Upper lobe of left lung (tissue), 5 donors: ENCODE measurements around a stretch of chr17.

DNA sequence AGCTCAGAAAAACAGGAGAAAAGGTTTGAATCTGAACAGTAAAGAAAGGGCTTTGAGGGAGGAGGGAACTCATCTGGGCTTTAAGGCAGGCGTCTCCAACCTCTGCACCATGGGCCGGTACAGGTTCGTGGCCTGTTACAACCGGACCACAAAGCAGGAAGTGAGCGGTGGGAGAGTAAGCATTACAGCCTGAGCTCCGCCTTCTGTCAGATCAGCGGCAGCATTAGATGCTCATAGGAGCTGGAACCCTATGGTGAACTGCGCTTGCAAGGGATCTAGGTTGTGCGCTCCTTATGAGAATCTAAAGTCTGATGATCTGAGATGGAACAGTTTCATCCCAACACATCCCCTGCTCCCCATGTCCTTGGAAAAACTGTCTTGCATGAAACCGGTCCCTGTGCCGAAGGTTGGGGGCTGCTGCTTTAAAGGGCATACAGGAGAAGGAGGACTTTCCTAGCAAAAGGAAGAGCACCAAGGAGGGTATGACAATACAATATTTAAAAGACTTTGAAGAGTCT, 62.7 kb downstream of the SMURF2 start:
- PRO-cap, 2 experiments: no peak in any of the 2 experiments
- RAMPAGE, long total RNA, 4 experiments: no peak in any of the 4 experiments

DNA sequence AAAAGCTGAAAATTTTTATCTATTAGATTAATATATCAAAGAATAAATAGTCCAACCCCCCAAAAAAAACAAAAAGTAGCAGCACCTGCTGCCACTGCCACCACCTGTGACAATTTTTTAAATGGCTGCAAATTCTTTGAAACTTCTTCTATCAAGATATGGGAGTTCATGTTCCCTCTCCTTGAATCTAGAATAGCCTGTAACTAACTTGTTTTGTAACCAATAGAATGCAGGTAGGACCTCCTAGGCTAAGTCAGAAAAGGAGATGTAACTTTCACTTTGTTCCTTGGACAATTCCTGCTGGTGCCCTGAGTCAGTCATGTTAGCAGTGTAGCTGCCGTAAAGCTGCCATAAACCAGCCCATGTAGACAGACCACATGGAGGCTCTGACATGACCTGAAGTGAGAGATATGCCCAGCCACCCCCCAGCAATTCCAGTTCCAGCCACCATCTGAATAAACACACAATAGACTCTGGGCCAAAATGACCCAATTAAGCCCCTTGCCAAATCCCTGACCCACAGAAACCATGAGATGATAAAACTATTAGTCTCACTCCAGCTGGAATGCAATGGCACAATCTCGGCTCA, 20.7 kb downstream of the SMURF2 start:
- PRO-cap, 2 experiments: no peak in any of the 2 experiments
- RAMPAGE, long total RNA, 4 experiments: no peak in any of the 4 experiments

DNA sequence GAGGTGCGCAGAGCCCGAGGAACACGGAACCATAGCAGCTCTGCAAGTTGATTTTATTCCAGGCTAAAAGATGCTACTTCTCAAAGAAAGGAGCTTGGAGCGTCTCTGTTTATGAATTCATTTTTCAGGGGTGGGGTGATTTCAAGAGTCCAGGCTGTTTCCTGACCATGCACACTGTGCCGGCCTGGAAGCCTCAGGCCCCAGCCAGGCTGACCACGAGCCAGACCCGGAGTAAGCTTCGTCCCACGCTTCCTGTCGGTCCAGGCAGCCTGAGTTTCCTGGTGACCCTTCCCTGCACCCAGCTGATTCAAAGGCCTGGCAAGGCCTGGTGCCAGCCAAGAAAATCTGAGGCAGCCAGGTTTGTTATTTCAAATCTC, 62.1 kb upstream of the SMURF2 start:
- PRO-cap, 2 experiments: no peak in any of the 2 experiments
- RAMPAGE, long total RNA, 4 experiments: no peak in any of the 4 experiments

DNA sequence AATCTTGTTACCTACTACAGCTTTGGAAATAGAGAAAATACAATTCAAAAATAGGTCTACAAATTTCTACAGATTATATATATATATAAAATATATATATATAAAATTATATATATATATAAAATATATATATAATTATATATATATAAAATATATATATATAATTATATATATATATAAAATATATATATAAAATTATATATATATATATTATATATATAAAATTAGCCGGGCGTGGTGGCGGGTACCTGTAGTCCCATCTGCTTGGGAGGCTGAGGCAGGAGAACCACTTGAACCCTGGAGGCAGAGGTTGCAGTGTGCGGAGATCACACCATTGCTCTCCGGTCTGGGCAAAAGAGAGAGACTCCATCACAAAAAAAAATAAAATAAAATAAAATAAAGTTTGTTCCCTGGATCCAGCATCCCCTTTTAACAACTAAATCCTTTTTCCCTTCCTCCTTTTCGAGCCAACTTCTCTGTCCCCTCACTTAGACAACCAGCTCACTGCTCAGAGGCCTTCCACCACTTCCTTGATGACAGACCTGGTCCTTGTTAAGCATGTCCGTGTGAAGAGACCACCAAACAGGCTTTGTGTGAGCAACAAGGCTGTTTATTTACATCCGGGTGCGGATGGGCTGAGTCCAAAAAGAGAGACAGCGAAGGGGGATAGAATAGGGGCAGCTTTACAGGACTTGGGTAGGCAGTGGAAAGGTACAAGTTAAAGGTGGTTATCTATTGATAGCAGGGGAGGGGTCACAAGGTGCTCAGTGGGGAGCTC, 102.3 kb upstream of the SMURF2 start:
- PRO-cap, 2 experiments: no peak in any of the 2 experiments
- RAMPAGE, long total RNA, 4 experiments: no peak in any of the 4 experiments

- PRO-cap, 2 experiments: no peak in any of the 2 experiments
- RAMPAGE, long total RNA, 4 experiments: no peak in any of the 4 experiments
These were observed 115.7 kb upstream of the SMURF2 start for GRCh38 chr17:64777754-64778290.

GRCh38 chr17:64965076-64965704, 45.9 kb upstream of the LRRC37A3 start:
- PRO-cap, 2 experiments: no peak in any of the 2 experiments
- RAMPAGE, long total RNA, 4 experiments: no peak in any of the 4 experiments

DNA sequence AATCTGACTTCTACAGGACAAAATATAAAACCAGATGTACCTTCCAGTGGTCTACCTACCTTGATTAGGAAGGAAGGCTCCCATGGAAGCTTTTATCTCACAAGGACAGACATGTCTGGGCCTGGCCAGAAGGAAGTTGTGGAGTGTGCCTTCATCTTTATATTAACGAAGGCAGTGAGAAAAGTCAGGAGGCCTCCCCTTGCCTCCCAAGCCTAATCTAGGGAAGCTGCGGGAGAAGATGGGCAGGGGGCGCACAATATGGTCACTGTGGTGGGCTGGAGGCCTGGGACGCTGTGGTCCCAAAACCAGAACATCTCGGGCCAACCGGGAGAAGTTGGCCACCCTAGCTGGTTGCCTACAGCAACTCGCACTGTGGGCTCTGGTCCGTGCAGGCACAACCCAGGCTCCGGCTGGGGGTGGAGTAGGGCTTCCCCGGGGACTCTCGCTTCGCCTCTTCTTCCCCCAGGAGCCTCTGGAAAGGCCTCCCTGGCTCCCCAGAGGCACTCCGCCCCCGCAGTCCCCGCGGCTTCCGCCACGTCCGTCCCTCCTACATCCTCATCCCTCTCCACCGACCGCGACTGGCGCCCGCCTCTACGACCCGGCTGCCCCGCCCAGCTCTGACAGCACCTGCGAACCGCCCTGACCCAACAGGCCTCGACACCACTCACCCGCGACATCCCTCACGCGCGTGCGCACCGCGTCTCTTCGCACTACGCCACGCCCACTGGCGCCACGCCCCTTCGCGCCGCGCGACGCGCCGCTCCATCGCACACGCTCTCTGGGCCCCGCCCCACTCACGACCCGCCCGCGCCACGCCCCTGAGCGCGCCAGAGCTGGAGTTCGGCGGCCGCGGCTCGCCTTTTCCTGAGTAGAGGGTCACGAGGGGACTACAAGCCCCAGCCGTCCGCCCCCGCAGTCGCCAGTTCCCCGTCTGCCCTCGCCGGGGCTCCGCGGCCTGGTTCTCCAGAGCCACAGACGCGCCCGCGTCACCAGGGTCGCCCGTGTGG, 55.9 kb upstream of the LRRC37A3 start:
- PRO-cap, 2 experiments: peak in 2 of 2 experiments; most common plus-strand start position 830 of the sequence (in 1); most common minus-strand start position 567 of the sequence (in 1)
- RAMPAGE, long total RNA, 4 experiments: start-site peak on the plus strand in 1 of 4 experiments, centred at position 807 of the sequence, 6 reads per replicate; start-site peak on the minus strand in 3 of 4 experiments, centred at positions 566 to 698 of the sequence, 6 to 104 reads per replicate

DNA sequence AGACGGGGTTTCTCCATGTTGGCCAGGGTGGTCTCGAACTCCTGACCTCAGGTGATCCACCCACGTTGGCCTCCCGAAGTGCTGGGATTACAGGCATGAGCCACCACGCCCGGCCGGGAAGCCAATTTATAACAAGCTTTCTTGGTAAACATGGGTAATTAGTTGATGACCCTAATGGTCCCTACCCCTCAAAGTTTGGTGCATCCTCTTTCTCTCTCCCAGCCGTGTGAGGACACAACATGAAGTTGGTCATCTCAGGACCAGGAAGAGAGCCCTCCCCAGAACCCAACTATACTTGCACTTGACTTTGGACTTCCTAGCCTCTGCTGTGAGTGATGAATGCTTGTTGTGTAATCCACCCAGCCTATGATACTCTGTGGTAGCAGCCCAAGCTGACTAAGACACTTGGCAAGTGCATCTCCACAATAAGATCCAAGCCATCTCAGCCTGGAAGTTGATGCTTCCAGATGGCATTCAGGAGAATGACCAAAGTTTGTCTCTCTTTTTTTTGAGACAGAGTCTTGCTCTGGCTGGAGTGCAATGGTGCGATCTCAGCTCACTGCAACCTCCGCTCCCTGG, 65.6 kb downstream of the GNA13 start:
- PRO-cap, 2 experiments: peak in 1 of 2 experiments; most common minus-strand start position 297 of the sequence (in 1)
- RAMPAGE, long total RNA, 4 experiments: no peak in any of the 4 experiments

- PRO-cap, 2 experiments: no peak in any of the 2 experiments
- RAMPAGE, long total RNA, 4 experiments: start-site peak on the minus strand in 2 of 4 experiments, at chr17:65039426-65039747 at its widest, 10 to 22 reads per replicate
These were observed 17.3 kb downstream of the GNA13 start for GRCh38 chr17:65038888-65040045.

DNA sequence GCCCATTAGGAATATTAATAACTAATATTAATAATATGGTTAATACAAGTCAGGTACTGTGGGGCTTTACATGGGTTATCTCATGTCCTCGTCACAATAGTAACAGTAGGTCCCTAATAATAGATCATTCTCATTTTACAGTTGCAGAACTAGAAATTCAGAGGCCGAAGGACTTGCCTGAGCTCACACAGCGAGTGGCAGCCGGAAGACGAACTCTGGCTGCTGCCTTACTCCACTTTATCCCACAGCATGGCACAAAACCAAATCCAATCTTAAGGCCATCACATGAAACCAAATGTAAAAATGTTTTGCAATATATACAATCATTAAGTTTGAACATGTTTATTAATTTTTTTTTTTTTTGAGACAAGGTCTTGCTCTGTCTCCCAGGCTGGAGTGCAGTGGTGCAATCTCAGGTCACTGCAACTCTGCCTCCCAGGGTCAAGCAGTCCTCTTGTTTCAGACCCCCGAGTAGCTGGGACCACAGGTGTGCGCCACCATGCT, 13.5 kb downstream of the GNA13 start:
- PRO-cap, 2 experiments: no peak in any of the 2 experiments
- RAMPAGE, long total RNA, 4 experiments: no peak in any of the 4 experiments

- PRO-cap, 2 experiments: no peak in any of the 2 experiments
- RAMPAGE, long total RNA, 4 experiments: no peak in any of the 4 experiments
These were observed 9.4 kb upstream of the GNA13 start for GRCh38 chr17:65066080-65066283.

GRCh38 chr17:65072966-65073200, 16.3 kb upstream of the GNA13 start:
- PRO-cap, 2 experiments: no peak in any of the 2 experiments
- RAMPAGE, long total RNA, 4 experiments: no peak in any of the 4 experiments

DNA sequence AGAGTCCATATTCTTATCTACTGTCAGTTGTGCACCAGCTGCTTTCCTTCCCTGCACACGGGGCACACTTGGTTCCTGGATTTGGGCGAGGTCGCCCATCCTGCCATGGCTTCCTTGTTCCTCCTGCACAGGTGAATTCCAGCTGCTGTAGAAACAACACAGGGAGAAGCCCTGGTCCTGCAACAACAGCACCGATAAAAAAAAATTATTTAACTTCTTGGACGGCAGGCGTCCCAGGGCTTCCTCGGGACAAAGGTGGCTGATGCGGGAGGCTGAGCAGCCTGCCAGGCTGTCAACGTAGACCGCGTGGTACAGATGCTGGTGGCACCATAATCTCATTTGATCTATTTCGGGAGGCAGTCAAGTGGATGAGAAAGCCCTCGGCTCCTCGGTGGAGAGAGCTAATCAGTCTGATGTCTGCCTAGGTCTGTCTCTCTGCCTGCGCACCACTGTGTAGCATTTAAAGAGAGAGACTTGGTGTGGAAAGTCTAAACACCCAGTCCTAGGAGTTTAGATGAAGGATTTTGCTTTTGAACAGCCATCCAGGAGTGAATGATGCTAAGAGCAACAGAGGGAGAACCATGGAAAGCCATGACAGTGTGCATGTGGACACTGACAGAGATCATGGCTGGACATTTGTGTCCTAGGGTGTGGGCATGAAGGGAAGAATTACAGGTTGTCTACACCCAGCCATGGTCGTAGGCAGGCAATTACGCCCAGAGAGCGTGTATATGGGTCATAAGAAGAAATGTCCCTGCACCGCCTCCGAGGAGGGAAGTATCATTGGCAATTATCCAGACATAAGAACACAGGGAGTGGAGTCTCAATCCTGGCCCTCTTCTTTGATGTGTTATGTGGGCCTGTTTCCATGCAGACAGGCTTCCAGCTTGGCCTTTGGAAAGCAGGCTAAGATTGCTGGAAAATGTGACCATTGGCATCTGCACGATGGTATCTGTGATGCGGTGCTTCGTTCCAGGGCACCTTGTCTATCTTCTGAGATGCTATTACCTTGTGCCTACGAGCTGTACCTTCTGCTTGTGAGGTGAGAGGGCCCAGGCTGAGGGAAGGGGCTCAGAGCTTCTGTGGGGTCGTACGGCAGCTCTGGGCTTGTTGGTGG, 19.5 kb downstream of the RGS9 start:
- PRO-cap, 2 experiments: no peak in any of the 2 experiments
- RAMPAGE, long total RNA, 4 experiments: no peak in any of the 4 experiments

- PRO-cap, 2 experiments: no peak in any of the 2 experiments
- RAMPAGE, long total RNA, 4 experiments: no peak in any of the 4 experiments
These were observed 46.8 kb downstream of the RGS9 start for GRCh38 chr17:65183976-65184383.

GRCh38 chr17:65374828-65375297, 186.6 kb downstream of the AXIN2 start:
- PRO-cap, 2 experiments: no peak in any of the 2 experiments
- RAMPAGE, long total RNA, 4 experiments: no peak in any of the 4 experiments

DNA sequence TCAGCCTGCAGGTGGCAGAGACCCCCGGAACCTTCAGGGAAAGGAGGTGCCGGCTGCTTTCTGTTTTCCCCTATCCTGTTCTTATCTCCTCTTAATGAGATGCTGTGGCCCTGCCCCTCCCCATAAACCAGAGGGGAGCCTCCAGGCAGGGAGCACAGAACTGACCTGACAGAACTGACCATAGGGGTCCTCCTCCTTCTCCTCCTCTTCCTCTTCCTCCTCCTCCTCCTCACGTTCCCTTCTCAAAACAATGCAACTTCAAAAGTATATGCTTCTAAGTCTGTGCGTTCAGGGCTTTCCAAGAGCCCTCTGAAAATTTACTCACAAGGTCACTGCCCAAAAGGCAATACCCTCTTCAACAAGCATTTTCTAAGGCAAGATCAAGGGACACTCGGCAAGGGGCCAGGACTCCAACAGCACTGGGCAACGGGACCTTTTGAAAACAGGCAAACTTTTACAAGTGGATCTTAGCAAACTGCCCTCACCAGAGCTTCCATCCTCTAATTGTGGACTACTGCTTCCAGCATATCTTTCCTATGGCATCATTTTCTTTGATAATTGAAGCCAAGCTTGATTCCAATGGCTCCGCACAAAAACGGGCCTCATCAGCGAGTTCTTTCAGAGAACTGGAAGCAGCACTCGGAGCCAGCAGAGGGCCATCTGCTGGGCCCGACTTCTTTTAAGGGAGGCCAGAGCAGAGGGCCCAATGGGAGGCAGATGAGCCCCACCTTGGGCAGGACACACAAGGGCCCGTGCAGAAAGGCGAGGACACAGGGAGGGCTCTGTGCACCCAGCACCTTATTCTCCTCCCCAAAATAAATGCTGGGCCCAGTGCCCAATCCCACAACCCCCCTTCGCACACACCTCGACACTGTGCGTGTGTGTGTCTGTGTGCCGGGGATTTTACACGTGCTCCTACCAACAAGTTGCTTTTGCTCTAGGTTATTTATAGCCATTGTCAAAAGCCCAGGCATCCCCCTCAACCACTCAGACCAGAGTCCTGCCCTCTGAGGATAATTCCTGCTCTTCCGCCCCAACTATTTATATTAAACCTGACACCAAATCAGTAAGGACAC, 7.1 kb downstream of the AXIN2 start:
- PRO-cap, 2 experiments: no peak in any of the 2 experiments
- RAMPAGE, long total RNA, 4 experiments: start-site peak on the minus strand in 1 of 4 experiments, centred at positions 313 to 510 of the sequence, 5 to 6 reads per replicate

DNA sequence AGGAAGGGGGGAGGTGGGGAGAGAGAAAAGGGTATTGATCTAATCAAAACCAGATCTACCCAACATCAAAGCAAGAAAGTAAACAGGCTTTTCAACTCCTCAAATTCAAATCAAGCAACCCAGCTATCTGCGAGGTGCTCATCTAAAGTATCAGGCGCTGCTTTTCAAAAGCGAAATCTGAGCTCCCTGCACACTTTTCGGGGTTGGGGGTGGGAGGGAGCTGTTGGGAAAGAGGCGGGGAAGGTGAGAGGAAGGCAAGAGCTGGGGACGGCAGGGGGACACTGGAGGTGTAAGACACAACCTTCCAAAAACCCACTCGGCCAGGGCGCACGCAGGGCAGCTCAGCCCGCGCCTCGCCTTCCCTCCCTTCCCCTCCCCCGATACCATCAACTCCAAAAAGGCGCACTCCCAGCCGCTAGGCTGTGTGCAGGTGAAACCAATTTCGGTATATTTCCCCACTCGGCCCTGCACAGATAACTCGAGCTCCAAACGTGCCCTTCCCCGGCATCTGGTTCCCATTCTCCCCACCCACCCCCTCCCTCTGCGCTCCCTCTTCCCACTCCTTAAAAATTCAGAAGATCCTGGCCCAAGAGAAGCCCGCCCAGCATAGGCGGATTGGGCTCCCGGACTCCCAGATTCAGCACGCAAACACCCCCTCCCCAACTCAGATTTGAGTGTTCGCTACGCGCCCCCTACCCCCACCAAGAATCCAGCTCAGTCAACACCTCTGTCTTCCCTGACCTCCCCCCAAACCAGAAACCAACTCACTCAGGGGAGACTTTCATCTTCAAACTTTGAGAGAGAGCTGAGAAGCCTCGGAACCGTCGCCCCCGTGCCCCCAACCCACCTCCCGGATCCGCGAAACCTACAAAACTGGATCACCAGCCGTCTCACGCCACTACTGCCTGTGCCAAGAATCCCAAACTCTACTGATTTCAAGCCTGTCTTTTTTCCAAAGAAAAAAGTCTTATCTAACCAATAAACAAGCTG, 2.4 kb downstream of the AXIN2 start:
- PRO-cap, 2 experiments: no peak in any of the 2 experiments
- RAMPAGE, long total RNA, 4 experiments: no peak in any of the 4 experiments

DNA sequence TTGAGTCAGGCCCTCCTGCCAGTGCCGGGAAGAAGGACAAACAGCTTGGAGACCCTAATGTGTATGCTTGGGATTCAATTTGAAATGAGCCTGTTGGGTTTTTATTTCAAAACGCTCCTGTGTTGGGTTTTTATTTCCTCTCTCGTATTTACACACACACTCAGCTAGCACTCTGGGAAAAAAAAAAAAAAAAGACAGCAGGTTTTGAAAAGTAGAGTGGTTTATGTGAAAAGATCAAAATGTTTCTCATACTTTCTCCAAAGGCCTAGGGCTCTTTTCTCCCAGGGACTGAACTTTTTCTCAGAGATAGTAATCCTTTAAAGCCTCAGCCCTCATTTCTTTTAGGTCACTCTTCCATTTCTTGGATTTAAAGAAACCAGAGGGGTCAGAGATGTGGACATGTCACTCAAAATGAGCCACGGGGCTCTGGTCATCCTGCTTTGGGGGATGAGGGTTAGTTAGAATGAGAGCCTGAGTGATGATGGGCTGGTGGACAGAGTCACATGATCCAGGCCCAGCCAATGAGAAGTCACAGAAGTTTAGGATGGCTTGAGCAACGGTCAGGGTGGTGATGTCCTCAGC, 33.6 kb upstream of the AXIN2 start:
- PRO-cap, 2 experiments: no peak in any of the 2 experiments
- RAMPAGE, long total RNA, 4 experiments: no peak in any of the 4 experiments

DNA sequence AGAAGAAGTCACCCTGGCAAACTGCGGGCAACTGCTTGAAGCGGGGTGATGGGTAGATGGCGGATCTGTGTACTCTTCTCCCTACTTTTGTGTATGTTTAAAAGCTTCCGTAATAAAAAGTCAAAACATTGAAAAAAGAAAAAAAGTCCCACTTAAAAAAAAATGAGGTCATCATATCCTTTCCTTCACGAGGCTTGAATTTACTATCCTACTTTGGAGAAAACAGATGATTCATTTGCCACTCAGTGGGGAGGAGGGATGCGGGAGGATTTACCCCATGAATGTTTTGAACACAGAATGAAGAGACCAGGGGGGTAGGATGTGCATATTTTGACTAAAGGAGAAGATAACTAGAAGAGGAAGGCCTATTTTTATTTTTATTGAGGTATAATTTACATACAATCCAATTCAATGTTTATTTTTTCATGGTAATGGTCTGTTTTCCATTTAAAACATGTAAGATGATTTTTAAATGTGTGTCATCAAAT, 135.3 kb upstream of the AXIN2 start:
- PRO-cap, 2 experiments: no peak in any of the 2 experiments
- RAMPAGE, long total RNA, 4 experiments: no peak in any of the 4 experiments

DNA sequence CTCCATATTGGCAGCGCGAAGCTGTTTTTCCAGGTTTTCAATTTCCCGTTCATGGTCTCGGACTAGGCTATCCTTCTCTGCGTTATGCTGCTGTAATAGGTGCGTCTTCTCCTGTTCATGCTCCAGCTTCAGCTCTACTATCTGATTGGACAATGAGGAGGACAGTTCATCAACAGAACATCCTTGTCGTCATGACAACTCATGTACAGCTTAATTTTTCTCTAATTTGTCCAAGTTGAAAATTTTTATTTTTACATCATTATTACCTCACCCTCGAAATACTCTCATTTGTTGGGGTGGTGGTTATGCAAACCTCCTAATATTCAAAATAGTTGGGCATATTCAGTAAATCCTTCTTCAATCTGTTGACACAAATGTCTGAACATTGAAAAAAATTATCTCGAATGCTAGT, 289.7 kb downstream of the CEP112 start:
- PRO-cap, 2 experiments: no peak in any of the 2 experiments
- RAMPAGE, long total RNA, 4 experiments: no peak in any of the 4 experiments